ENCODE measurements around the genes VN1R2, ZNF525 and TARM1.

DNA sequence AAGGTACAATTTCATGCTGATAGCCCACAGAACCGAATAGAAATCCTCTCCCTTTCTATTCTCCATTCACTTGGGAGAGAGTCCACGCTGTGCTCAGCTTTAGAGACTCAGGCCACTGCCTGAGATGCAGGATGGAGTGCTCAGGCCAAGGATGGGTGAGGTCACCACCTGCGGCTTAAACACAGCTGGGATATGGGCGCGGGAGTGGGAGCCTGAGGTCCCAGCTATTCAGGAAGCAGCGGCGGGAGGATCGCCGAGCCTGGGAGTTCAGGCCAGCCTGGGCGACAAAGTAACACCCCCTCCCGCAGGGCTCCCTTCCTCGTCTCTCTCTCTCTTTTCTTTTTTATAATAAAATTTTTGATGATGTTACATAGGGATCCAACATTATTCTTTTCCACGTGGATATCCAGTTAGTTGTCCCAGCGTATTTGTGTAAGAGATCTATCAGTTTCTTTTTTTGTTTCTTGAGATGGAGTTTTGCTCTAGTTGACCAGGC lies 51.6 kb downstream of the ENSG00000269825 start:
- RRBS, result no CpG with 5 or more reads among the region's 14 CpGs

DNA sequence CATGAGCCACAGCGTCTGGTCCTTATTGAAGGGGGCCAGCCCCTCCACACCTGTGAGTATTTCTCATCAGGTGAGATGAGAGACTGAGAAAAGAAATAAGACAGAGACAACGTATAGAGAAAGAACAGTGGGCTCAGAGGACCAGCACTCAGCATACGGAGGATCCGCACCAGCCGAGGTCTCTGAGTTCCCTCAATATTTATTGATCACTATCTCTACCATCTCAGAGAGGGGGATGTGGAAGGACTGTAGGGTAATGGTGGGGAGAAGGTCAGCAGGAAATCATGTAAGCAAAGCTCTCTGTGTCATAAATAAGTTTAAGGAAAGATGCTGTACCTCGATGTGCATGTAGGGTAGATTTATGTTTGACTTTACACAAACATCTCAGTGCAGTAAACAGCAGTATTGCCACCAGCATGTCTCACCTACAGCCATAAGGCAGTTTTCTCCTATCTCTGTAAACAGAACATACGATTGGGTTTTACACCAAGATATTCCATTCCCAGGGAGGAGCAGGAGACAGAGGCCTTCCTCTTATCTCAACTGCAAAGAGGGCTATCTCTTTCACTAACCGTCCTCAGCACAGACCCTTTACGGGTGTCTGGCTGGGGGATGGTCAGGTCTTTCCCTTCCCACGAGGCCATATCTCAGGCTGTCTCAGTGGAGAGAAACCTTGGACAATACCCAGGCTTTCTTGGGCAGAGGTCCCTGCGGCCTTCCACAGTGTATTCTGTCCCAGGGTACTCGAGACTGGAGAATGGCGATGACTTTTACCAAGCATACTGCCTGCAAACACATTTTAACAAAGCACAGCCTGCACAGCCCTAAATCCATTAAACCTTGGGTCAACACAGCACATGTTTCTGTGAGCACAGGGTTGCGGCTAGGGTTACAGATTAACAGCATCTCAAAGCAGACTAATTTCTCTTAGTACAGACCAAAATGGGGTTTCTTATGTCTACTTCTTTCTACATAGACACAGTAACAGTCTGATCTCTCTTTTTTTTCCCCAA lies 11.0 kb downstream of the ZNF611 start:
- RRBS, result no CpG with 5 or more reads among the region's 14 CpGs

GRCh38 chr19:52809575-52810107 lies 11.8 kb downstream of the ZNF28 start:
- RRBS, result 96% methylated on average over 7 of the region's 33 CpGs

GRCh38 chr19:52922359-52923320 lies 588 bp downstream of the ZNF888 start:
- RRBS, result 2% methylated on average over 3 of the region's 30 CpGs

- RRBS, result no CpG with 5 or more reads among the region's 20 CpGs
These were observed 18.4 kb downstream of the ZNF816 start for GRCh38 chr19:52944141-52944885.

GRCh38 chr19:52993364-52994435 lies 20.0 kb upstream of the ERVV-1 start:
- RRBS, result no CpG with 5 or more reads among the region's 54 CpGs

DNA sequence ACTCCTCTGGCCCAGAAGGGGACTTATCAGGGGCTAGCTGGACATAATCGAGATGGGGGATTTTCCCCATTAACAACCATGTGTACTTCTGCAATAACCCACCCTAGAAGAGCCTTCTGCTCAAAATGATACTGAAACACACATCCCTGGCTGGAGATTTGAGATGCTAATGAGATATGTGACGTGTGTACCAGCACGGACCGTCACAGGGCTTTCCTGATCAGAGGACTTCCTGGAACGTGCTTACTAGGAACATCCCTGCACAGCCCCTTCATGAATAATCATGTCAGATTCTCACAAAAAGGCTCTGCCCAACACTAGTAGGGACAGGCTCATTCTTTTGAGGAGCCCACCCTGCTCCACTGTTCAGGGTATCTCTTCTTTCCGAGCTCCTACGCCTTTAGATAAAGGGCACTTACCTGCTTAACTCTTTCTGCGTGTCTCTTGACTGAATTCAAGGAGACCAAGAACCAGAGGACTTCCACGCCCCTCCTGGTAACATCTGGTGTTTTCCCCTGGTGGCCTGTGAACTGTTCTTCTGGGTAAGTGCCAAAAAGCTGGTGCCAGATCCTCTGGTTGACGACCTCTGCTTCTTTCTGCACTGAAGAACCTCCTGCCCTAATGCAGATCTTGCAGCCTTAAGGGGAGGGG lies 6.4 kb upstream of the ERVV-1 start:
- RRBS, result no CpG with 5 or more reads among the region's 10 CpGs

- RRBS, result 78% methylated on average over 10 of the region's 27 CpGs
These were observed 5.4 kb upstream of the ERVV-1 start for GRCh38 chr19:53008008-53009056.

DNA sequence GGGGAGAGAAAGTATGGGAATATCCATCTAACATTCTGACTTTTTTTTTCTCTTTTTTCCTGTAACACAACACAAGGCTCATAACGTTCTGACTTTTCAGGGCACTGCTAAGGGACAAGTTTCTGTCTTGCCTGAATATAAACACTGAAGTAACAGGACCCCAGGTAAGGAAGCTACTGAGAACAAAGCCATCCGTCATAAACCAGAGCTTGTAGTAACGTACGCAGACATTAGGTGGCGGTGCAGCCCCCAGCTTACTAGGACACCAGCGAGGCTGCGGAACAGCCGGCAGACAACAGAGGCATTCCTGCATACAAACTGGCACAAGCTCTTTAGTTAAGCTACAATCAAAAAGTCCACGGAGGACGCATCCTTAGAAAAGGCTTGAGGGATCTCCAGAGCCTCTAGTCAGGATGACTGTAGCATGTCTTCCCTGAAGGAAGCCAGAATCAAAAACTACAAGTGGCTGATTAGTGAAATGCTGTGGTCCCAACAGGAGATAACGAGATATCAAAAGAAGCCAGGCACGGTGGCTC lies 26.3 kb downstream of the ZNF160 start:
- RRBS, result no CpG with 5 or more reads among the region's 12 CpGs

- RRBS, result no CpG with 5 or more reads among the region's 4 CpGs
These were observed 18.3 kb downstream of the ZNF160 start for GRCh38 chr19:53084806-53085487.

DNA sequence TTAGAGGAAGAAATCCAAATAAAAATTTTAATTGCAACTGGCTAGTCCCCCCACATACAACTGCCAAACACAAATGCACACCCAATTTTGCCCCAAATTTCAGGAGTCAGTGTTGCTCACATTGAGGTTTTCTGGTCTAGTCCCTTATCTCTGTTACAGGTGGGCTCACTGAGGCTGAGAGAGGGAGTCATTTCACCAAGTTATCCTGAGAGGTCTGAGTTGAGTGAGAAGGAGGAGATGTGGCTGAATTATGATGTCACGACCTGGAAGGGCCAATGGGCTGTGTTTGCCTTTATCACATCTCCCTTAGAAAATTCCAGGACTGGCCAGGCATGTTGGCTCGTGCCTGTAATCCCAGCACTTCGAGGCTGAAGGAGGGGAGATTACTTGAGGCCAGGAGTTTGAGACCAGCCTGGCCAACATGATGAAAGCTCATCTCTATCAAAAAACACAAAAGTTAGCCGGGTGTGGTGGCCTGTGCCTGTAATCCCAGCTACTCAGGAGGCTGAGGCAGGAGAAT lies 3.2 kb downstream of the ZNF415 start:
- RRBS, result no CpG with 5 or more reads among the region's 4 CpGs

GRCh38 chr19:53257948-53258514 lies at the start of gene VN1R2:
TSS of gene VN1R2 (plus strand) at chr19:53258292.
- RRBS, result no CpG with 5 or more reads among the region's 12 CpGs

DNA sequence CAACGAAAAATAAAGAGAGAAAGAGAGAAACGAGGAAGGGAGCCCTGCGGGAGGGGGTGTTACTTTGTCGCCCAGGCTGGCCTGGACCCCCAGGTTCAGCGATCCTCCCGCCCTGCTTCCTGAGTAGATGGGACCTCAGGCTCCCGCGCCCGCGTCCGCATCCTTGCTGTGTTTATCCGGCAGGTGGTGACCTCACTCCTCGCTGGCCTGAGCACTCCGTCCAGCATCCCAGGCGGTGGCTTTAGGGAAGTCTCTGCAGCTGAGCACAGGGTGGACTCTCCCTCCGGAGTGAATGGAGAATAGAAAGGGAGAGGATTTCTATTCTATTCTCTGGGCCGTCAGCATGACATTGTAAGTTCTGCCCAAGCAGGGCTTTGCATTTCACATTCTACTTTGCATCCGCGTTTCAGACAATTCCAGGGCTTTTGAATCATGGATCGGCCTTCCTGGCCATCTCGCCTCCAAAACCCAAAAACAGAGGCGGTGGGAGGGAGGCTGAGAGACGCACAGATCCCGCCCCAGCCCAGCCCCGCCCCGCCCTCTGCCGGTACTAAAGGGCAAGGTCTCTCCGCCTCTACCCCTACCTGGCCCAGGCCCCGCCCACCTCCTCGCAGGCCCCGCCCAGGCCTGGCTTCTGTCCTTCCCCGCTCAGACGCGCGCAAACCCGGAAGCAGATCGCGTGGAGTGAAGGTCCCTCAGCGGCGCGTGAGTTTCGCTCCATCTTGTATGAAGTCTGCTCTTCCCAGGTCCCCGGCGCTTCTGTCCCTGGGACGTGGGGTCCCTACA lies at the start of gene ZNF525:
ZNF525 (plus strand) TSS at position 651 of the 786 bp plus-strand sequence.
- RRBS, result 5% methylated on average over 6 of the region's 45 CpGs

DNA sequence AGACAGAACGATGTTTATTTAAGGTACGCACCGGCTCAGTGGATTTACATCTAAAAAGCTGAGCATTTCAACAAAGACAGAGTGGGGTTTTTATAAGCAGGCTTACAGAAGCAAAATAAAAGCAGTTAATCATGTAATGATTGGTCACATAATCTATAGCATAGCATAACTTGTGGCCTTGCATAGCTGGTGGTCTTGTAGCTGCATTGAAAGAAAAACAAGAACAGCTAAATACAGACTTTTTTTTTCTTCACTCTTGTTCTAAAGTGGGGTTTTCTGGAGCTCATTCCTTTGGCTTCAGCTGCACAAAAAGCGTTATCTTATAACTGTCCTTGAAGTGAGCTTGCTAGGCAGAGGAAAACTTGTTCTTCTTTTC lies 1.4 kb downstream of the ZNF765 start:
- RRBS, result no CpG with 5 or more reads among the region's 4 CpGs

DNA sequence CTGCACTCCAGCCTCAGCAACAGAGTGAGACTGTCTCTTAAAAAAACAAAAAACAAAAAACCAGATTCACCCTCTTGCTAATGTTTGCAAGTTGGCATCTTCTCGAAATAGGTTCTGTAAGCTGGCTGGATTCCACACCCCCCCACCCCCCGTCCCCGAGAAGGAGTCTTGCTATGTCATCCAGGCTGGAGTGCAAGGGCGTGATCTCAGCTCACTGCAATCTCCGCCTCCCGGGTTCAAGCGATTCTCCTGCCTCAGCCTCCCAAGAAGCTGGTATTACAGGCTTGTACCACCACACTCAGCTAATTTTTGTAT lies 25.0 kb downstream of the ZNF331 start:
- RRBS, result no CpG with 5 or more reads among the region's 7 CpGs

- RRBS, result no CpG with 5 or more reads among the region's 8 CpGs
These were observed 9.9 kb upstream of the DPRX start for GRCh38 chr19:53621704-53622503.

DNA sequence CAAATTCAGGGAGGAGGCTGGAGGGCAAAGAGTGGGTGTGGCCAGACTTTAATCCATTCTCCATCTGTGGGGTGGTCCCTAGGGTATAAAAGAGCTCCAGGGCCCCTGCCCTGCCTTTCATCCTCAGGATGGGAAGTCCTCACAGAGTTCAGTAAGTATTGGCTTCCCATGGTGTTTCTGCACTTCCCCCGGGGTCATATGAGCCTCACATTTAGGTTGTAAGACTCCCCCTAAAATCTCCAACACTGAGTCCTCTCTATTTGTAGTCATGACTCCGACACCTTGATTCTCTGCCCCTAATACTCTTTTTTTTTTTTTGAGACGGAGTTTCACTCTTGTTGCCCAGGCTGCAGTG lies 33.0 kb downstream of the DPRX start:
- RRBS, result no CpG with 5 or more reads among the region's 3 CpGs

GRCh38 chr19:53809810-53810304 lies 14.3 kb downstream of the NLRP12 start:
- RRBS, result 95% methylated on average over 1 of the region's 17 CpGs

DNA sequence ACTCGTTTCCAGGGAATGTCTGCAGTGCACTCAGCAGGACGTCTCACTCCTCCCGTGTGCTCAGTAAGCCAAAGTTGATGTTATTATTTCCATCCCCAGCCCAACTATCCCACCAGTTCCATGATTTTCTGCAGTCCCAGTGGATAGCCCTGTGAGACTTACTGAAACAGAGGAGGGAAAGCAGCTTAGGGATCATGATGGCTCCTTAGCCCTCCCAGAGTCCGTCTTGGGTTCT lies at the start of gene TARM1:
TARM1 (minus strand) TSS at position 221 of the 235 bp plus-strand sequence.
- RRBS, result no CpG with 5 or more reads among the region's 4 CpGs

- RRBS, result 6% methylated on average over 5 of the region's 17 CpGs
These were observed 4.0 kb downstream of the OSCAR start for GRCh38 chr19:54096499-54097197.

Measured in GM19239 (cell line).